ENCODE measurements around the genes ADIPOR1 and KISS1.

DNA sequence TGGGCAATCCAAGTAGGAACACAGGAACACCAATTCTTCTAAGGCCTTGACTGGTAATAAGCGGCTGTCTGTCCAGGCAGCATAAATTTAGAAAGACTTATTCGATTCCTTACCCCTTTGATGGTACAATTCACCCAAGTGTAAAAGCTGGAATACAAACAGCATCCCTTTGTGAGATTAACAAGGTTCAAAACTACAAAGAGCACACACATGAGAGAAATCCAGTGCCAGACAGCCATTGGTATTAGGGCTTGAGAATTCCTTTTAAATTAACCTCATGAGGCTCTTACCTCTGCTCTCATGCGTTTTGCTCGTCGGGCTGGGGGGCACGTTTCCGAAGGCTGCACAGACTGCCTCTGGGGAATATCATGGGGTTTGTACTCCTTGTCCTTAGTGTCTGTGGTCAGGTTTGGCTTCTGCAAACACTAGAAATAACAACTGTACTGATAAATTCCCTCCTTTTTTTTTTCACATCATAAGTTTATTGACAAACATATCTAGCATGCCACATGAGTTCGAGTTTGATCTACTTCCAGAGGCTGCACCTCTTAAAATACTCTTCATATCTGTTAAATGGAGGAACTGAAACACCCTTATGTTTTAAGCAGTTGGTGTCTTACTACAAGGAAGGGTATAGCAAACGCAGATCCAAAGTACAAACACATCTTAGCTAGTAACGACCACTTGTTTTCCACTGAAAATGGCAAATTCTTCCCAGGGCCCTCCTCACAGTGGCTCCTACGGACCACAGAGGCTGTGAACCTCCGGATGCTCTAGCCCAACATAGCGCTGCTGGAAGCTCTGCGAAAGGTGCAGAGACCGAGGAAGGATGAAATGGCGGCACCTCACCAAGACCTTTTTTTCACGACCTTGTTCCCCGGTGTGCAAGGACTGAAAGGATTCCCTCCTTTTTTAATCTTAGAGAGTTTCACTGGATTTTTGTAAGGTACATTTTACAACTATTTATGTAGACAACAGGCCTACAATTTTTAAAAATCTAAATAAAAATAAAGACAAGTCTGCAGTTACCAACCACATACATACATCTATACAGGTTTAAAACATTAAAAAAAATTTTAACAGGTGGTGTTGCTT is 41.2 kb downstream of the KDM5B start:
- PRO-cap = no peak

DNA sequence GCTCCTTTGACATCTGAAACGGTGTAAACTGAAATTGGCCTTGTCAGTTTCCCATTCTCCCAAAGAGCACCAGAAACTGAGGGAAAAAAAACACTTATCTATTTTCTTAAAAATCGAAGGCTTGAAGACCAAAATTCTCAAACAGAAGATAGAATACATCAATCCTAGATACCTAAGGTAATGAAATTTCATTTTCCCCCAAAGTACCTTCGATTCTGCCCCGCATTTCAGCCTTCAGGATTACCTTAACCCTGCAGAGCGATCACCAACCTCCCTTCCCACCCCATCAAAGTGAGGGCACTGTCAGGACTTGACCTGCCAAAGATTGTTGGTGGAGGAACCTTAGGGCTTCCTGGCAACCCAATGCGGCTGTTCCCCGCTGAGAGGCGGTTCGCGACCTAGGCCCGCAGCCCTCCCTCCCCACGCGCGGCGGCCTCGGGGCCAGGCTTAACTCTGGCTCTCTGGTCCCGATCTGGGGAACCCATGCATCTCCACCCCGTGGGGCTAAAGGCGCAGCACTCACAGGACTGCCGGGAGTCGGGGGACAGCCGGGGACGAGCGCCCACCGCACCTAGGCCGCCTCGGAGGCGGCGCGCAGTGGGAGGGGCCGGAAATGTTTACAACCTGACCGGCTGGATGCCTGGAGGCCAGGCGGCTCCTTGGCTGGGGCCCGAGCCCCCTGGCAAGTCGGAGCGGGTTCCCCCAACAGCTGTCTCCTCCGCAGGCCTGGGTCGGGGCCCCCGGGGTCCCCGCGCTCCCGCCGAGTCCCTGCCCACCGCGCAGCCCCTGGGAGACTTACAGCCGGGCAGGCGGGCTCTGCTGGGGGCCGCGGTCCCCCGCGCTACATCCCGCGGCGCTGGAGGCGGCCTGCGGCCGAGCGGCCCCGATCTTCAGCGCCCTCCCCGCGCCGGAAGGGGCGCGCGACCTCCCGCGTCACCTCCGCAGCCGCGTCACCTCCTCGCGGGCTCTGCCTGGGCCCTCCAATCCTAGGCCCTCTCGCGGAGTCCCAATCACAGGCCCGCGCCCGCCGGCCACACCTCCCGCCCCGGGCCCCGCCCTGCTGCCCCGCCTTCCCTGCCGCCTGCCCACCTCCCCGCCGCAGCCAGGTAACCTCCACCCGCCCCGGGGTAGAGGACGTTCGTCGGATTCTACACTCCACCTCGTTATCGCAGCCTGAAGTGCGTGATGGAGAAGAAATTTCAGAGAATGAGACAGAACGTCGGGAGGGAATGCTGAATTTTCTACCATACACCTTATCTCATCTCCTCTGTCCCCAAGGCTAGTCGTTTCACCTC is at the start of gene ADIPOR1:
Gene ADIPOR1 (minus strand): TSS at position 927 of the 1,295 bp plus-strand sequence.
- PRO-cap = bidirectional peak, plus-strand start at position 1,116 of the sequence, minus-strand start at position 952 of the sequence

GRCh38 chr1:202964272-202965117 is 2.6 kb downstream of the CYB5R1 start:
- PRO-cap = no peak

GRCh38 chr1:203076031-203076689 is 9.7 kb downstream of the MYOG start:
- PRO-cap = no peak

- PRO-cap = no peak
These were observed 6.6 kb downstream of the ADORA1 start for GRCh38 chr1:203133976-203134605.

- PRO-cap = unidirectional peak, plus-strand start at chr1:203144883
These were observed 17.2 kb downstream of the ADORA1 start for GRCh38 chr1:203144685-203145119.

GRCh38 chr1:203288507-203289119 is 16.7 kb upstream of the BTG2 start:
- PRO-cap = no peak

DNA sequence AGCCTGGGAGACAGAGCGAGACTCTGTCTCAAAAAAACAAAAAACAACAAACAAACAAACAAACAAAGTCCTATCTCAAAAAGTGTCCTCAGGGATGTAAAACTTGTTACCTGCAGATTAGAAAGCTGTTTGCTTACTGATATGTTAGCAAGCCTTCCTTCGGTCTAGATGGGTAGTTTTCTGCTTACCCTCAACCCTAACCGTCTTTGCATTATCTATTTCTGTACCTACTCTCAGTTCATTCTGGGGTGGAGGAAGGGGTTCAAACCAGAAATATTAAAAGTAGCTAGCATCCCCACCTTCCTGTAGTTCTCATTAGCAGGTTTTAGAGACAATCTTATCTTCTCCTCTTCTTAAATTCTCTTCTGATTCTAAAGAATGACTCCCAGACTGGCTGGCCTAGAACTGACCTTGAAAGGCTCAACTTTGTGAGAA is 5.3 kb upstream of the BTG2 start:
- PRO-cap = no peak

DNA sequence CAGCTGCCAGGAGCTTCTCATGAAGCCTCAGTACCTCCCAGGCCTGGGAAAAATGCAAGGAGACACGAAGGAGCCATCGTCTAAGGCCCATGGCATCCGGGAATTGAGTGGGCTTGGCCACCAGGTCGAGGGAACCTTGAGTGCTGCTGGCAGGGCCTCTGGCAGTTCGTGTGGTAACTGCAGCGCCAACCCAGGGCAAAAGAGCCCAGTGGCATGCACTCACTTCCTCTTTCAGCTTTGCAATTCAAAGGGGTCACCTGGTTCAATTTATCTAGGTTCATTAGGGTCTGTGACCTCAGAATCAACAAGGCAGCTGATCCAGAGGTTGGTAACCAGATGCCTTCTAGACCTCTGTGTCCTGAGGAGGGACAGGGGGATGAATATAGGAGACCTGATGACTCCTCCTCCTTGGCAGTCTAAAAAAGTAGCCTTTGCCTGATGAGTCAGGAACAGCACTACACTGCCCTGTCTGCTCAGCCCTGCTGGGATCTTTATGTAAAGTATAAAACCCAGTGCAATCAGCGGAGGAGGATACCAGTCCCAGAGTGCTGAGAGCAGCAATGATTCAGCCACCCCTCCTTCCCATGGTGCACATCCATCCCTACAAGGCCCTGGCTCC is 11.0 kb upstream of the FMOD start:
- PRO-cap = no peak

- PRO-cap = no peak
These were observed 51.8 kb upstream of the FMOD start for GRCh38 chr1:203402391-203403495.

DNA sequence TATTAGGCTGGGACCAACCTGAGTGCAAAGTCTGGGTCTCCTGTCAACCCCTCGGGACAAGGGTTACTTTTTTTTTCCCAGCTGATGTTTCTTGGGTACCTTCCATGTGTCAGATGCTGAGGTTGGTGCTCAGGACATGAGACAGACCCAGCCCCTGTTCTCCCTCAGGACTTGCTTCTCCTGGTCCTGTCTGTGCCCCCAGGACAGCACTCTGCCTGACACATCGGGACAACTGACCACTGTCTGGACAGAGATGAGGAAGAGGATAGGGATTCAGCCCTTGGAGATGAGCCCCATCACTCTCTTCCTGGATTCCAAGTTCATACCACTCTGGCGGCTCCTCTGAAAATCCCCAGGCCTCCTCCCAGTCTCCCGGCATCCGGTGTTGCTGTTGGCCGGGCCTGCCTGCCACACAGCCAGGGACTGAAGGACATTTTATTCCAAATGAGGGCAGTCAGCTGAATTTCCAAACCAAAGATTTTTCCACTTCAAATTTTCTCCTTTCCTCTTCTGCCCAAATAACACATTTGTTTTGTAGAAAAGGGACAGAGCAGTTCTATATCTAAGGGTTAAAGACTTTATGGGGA is 55.7 kb upstream of the FMOD start:
- PRO-cap = unidirectional peak, minus-strand start at position 234 of the sequence

GRCh38 chr1:203520042-203520656 is 26.2 kb downstream of the OPTC start:
- PRO-cap = unidirectional peak, plus-strand start at chr1:203520571

DNA sequence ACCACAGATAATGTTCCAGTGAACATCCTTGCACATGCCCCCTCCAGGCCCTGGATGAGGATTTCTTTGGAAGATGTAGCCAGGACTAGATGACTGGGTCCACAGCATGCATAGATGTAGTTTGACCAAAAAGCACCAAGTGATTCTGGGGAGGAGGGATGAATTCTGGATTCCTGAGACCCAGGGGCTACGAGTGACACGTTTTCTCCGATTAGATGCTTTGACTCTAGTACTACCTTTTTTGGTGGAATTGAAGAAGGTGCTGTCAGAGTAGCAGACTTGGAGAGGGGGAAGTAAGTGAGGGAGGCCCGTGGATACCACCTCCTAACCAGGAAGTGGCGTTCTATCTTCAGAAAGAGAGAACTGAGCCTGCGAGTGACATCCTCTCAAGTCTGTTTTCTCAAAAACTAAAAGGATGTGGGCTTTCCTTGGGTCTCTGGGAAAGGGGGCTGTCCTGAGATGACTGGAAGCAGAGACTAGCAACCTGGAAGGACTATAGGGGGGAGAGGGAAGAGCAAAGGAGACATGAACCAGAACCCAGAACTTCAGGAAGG is 48.9 kb downstream of the ATP2B4 start:
- PRO-cap = no peak

DNA sequence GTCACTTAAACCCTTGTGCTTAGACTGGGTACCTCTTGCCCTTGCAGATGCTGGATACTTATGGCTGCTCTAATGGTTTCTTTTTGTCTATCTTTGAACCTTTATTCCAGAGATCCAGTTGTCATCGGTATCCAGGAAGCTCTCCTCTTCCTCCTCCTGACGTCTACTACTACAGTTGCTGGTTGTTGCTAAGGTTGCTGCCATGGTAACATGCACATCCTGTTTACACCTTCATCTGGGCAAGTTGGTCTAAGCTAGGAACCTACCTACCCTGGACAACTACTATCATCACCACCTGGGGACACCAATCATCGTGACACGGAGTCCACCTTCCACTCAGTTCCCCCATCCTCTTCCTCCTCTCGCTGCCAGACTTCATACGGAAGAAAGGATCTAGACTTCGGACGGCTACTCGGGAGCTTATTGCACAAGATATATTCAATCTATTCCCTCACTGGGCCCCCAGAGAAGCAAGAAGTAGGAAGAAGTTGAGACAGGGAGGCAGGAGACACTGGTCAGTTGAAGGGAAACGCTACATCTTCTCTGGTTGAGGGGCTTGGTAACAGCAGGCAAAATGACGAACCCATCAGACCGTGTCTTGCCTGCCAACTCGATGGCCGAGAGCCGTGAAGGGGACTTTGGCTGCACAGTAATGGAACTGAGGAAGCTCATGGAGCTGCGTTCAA is 56.1 kb downstream of the ATP2B4 start:
- PRO-cap = no peak

DNA sequence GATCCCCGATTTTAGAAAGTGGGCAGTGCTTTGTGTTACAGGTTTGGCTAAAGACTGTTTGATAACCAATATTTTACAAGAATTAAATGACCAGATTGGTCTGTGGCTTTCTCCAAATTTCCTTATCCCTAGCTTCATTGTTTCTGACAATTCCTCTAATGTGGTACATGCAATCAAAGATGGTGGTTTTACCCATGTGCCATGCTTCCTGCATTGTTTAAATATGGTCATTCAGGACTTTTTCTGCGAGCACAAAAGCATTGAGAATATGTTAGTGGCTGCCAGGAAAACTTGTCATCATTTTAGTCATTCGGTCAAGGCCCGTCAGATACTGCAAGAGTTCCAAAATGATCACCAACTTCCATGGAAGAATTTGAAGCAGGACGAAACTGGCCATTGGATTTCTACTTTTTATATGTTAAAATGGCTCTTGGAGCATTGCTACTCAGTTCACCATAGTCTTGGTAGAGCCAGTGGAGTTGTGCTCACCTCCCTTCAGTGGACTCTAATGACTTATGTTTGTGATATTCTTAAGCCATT is 3.7 kb downstream of the ZBED6 start:
- PRO-cap = no peak

DNA sequence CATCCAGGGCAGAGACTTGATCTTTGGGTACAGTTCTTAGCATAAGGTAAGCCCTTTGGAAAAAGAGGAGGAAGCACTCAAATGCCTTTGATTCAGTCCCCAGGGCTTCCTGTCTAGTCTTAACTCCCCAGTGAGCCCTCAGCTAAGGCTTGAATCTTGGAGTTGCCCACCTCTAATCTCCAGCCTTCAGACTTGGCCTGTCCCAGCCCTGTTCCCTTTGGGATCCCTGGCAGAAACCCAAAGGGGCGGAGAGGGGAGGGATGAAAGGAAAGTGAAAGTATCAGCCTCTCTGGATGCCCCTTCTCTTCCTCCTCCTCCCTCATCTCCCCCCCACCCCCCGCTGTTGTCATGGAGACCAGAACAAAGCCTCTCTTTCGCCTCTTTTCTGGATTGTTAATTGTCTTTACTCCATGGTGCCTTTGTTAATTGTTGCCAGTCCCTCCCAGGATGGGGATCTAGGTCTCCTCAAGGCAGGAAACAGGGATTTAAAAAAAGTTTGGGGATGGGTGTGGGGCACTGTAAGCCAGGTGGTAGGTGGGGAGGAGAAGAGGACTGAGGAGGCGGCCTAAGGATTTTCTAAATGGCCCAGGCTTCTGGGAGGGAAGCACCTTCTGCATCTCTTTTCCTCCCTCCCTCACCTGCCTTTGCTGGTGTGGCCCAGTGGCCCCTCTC is 7.7 kb upstream of the SOX13 start:
- PRO-cap = no peak

DNA sequence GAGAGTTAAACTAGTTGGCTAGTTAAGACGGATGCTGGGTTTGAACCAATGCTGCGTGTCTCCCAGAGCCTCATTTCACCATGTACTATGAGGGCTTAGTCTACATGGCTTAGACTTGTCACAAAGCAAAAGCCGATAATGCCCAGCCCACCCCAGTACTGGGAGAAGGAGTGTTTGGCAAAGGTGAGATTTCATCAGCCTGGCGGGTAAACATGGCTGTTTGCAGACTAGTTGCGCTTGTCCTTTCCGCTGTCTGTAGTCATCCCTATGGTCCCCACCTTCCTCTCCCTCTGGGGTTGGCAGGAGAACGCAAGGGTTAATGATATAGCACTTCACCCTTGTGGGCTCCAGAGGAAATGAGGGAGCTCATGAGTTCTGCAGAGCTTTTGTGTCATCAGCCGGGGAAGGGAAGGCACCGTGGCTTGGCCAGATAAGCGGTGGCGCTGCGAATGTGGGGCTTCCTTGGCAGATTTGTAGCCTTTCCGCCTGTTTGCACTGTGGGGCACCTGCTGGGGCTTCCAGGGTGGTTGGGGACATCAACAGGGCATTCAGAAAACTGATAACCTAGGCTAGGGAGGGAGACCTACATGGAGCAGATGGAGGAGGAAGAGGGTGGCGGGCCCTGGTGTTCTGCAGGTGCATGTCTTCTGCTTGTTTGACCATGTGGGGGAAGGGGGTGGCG is 29.3 kb downstream of the SOX13 start:
- PRO-cap = no peak

DNA sequence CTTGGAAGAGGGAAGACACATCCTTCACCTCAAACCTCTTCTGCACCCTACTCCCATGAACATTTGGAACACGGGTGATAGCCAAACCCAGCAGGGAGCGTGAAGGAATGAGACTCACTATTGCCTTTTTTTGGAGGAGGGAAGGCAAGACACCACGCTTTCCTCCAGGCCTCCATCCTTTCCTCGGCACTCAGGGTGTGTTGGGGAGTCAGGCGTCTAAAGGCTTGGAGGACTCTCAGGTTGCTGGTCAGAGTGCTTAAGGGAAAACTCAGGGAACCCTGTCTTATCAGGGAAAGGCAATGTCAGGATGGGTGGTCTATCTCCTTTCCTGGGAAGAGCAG is 6.2 kb downstream of the ETNK2 start:
- PRO-cap = no peak

DNA sequence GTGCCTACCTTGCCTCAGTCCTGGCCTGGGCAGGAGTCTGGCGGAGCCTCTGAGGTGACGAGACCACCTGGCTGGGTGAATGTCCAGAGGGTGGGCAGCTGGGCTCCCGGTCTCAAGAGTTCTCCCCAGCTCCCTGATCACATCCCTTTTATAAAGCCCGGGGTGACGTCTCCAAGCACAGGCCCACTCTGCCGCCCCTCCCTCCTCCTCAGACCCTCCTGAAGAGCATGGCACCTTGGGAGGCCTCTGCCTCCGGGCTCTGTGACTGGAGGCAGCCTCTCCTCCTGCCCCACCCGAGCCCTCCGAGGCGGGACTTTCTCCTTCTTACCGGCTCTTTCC is at the start of gene KISS1:
Gene KISS1 (minus strand): TSS at position 124 of the 339 bp plus-strand sequence.
- PRO-cap = no peak

DNA sequence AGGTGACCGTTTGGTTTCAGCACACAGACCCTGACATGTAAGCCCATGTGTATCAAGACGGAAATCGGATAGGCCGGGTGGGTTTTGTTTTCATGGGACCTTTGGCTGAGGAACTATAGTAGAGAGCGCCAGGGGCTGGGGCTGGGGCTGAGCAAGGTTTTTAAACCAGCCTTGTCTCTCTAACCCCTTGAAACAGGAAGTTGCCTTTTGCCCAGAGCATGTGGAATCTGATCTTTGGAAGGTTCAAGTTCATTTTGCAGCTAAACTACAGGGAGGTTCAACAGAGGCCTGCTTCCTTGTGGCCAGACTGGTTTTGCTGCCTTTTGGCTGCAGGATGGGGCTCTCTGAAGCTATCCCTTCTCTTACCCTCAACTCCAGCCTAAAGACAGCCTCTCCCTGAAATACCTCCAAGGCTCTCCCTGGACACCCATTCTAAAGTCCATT is 12.5 kb upstream of the GOLT1A start:
- PRO-cap = no peak